Daoy (cell line): ENCODE data around the genes TXNDC8 and MUSK.

GRCh38 chr9:109421092-109421740 lies 76.9 kb downstream of the PTPN3 start:
- RAMPAGE, long total RNA = no peak

GRCh38 chr9:109476590-109477394 lies 21.3 kb downstream of the PTPN3 start:
- RAMPAGE, long total RNA = no peak

GRCh38 chr9:109488749-109489271 lies 9.3 kb downstream of the PTPN3 start:
- RAMPAGE, long total RNA = no peak

DNA sequence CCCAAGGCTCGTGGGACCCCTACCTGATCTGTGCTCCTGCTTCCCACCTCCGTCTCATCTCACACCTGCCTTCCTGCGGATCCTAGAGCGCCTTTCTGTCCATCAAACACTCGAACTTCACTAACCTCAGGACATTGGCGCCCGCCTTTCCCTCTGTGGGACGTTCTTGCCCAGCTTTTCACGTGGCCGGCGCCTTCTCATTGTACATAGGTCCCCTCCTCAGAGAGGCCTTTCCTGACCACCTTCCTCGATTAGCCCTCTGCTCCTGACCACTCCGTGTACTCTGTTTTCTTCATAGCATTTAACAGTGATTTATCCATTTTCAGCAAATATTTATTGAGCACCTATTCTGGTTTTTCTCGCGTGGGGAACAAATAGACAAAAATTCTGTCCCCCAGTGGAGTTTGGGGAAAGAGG lies 625 bp upstream of the PTPN3 start:
- RAMPAGE, long total RNA = no peak

GRCh38 chr9:109517975-109518484 lies 19.9 kb upstream of the PTPN3 start:
- RAMPAGE, long total RNA = no peak

GRCh38 chr9:109538315-109538618 lies 40.2 kb upstream of the PTPN3 start:
- RAMPAGE, long total RNA = no peak

- RAMPAGE, long total RNA = no peak
Measured at GRCh38 chr9:109867193-109867751, 87.3 kb downstream of the PALM2AKAP2 start.

- RAMPAGE, long total RNA = no peak
Measured at GRCh38 chr9:109868070-109868634, 88.2 kb downstream of the PALM2AKAP2 start.

DNA sequence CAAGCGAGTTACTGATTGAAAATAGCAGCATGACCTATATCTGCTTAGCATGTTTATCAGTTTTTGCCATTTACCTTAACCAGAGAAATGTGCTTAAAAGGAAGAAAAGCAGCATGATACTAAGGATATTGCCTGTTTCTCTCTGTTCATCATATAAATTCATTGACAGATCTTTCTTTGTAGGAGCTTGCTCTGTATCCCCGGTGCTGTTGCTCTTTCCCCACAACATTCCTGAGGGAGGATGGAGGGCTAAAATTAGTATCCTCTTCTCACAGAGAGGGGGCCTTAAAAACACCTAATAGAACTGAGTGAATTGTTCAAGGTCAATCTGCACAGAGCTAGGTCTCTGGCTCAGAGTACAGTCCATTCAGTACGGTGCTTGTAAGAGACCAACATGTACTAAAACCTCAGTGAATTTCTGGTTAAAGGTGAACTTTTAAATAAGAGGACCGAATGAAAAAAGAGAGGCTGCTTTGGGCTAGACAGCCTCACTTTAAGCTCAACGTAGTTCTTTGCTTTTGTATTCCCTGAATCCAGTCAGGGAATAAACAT lies 88.7 kb downstream of the PALM2AKAP2 start:
- RAMPAGE, long total RNA = no peak

- RAMPAGE, long total RNA = no peak
Measured at GRCh38 chr9:110114644-110115320, 93.2 kb downstream of the C9orf152 start.

- RAMPAGE, long total RNA = no peak
Measured at GRCh38 chr9:110255794-110256176, 522 bp downstream of the TXN start.

GRCh38 chr9:110337764-110338187 lies at the start of gene TXNDC8:
TXNDC8 (minus strand) TSS chr9:110337863.
- RAMPAGE, long total RNA = no peak

DNA sequence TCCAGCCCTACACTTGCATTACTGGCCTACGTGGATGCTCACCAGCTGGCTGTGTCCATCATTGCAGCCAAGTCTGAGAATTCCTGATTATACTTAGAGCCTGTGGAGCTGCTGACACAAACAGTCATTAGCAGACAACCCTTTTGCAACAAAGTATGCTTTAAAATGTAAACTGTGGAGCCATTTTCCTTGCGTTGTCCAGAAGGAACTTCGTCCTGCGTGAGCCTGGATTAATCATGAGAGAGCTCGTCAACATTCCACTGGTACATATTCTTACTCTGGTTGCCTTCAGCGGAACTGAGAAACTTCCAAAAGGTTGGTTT lies at the start of gene MUSK:
MUSK (plus strand) TSS at position 123 of the 323 bp plus-strand sequence.
- RAMPAGE, long total RNA = no peak

DNA sequence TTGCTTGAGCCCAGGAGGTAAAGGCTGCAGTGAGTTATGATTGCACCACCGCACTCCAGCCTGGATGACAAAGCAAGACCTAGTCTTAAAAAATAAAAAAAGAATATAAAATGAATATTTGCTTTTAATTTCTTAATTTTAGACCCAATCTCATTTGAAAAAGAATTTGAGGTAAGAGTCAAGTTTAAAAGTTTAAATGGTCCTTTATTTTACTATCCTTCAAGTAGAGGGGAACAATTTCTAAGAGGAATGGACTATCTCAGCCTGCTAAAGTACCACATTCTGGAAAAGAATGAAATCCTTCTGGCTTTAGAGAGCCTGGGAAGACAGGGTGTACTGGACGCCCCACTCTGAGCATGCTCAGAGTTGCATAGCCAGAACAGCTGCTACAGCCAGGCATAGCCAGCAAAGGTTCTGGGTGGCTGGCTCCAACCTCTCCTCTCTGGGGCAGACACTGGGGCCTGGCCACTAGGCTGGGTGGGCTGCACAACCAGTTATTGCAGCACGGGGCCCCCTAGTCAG lies 143.3 kb downstream of the LPAR1 start:
- RAMPAGE, long total RNA = no peak

DNA sequence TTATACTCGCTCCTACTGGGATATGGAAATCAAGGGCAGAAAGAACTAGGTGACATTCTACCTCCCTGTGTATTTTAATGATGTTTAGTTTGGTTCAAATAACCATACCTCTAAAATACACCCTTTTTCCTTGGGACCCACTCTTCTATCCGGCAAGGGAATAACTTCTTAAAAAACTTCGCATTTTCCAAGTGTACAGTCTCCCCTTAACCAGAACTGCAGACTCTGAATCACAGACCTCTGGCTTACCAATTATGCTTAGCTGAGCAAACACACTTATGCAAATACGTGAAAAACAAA lies 1.5 kb downstream of the LPAR1 start:
- RAMPAGE, long total RNA = no peak

GRCh38 chr9:111038640-111039397 lies 549 bp upstream of the LPAR1 start:
- RAMPAGE, long total RNA = start-site peak on the minus strand at chr9:111038737-111039012, 7 and 5 reads in 2 replicates

- RAMPAGE, long total RNA = no peak
Measured at GRCh38 chr9:111039523-111039819, 1.2 kb upstream of the LPAR1 start.

DNA sequence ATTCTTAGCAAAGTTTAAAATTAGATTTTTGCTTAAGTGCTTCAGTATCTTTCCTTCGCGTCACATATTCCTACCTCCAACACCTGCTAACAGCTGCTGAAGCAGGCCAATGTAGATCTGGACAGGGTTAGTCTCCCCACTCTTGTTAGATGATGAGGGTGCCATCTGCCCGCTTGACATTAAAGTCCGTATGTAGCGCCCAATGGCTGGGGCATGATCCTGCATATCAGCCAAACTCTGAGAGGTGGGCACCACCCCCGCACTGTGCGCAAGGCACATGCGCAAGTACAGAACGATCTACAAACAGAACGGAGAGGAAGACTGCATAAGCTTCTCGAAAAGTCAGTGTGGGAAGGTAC lies 69.8 kb downstream of the ECPAS start:
- RAMPAGE, long total RNA = no peak

GRCh38 chr9:111610032-111610532 lies 10.6 kb upstream of the PTGR1 start:
- RAMPAGE, long total RNA = no peak

DNA sequence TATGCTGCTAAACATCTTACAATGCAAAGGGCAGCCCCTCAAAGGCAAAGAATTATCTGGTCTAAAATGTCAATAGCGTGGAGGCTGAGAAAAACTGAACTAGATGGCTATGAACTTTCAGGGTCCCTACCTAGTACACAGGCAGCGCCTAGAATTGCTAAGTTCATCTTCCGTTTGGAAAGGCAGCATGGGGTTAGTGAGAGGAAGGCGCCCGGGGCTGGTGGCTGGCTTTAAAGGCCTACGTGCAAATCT lies 463 bp upstream of the DNAJC25 start:
- RAMPAGE, long total RNA = no peak